Ovary (tissue), 7 donors: ENCODE measurements around a stretch of chr18.

GRCh38 chr18:75269738-75270142, 59.1 kb downstream of the TSHZ1 start:
- PRO-cap, 7 experiments: no peak in any of the 7 experiments
- RAMPAGE, long total RNA, 2 experiments: no peak in any of the 2 experiments

- PRO-cap, 7 experiments: no peak in any of the 7 experiments
- RAMPAGE, long total RNA, 2 experiments: no peak in any of the 2 experiments
These were observed 120.8 kb upstream of the SMIM21 start for GRCh38 chr18:75548271-75548783.

GRCh38 chr18:75638281-75639305, 211.1 kb upstream of the SMIM21 start:
- PRO-cap, 7 experiments: peak in 3 of 7 experiments; most common plus-strand start chr18:75638890 (in 3); most common minus-strand start chr18:75638688 (in 1)
- RAMPAGE, long total RNA, 2 experiments: no peak in any of the 2 experiments

DNA sequence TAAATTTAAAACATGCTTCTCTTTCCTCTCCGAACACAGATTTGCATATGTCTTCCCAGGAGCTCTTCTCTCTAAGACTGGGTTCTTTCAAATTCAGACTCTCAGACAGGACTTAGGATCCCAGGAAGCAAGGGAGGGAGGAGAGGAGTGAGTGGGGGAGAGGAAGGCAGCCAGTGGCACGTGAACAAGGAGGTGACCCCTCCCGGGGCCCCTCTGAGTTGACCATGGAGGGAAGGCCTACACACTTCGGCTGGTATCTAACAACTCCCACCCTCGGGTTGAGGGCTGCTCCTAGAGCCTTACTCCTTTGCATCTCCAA, 344.3 kb downstream of the ZNF516 start:
- PRO-cap, 7 experiments: no peak in any of the 7 experiments
- RAMPAGE, long total RNA, 2 experiments: no peak in any of the 2 experiments

DNA sequence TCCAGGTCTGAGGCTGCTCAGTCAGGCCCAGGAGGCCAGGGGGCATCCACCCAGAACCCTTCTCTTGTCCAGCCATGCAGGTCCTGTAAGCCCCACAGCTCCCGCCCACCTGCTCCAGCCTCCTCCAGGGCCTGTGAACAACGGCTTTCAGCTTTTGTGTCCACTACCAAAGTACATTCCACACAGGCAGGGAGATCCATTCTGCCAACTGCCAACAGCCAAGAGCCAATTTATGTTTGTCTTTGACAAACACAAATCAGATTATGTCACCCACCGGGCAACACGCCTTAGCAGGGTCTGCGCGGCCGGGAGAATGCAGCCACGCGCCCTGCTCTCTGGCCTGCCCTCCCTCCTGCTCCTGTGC, 146.7 kb downstream of the ZNF516 start:
- PRO-cap, 7 experiments: no peak in any of the 7 experiments
- RAMPAGE, long total RNA, 2 experiments: no peak in any of the 2 experiments

GRCh38 chr18:76404441-76405196, 90.4 kb downstream of the ZNF516 start:
- PRO-cap, 7 experiments: no peak in any of the 7 experiments
- RAMPAGE, long total RNA, 2 experiments: no peak in any of the 2 experiments

GRCh38 chr18:76447156-76448107, 47.6 kb downstream of the ZNF516 start:
- PRO-cap, 7 experiments: peak in 1 of 7 experiments; most common plus-strand start chr18:76447571 (in 1); most common minus-strand start chr18:76447461 (in 1)
- RAMPAGE, long total RNA, 2 experiments: no peak in any of the 2 experiments

DNA sequence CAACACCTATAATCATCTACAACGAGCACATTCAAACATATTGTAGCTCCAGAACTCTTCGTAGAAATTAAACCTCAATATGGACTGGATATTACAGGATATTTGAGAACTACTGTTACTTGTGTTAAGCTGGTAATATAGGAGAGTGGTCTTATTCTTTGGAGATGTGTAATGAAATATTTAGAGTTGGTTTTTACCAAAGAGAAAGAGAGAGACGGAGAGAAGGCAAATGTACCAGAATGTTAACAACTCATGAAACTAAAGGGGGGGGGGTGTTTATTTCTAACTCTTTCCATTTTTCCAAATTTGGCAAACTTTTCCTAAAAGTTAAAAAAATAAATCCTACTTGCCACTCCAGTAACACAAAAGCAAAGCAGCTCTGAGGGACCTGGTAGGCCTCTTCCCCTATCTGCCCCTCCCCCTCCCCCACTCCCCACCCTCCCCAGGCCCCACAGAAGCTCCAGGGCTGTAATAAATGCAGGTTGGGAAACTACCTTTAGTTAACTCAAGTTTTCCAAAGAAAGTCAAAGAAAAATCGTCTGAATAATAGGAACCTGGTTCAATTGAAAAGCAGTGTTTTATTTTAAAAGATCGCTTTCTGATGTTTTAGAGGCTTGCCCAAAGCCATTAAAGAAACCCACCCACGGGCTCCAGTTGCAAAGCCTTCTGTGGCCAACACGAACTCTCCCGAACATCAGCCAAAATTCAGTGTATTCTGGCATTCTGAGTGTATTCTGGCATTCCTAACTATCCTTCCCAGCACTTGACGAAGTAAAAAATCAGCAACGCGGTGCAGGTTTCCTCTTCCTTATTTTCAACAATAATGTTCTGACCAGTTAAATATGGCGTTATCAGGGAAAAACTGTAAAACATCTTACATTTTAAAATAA, 44.9 kb downstream of the ZNF516 start:
- PRO-cap, 7 experiments: peak in 4 of 7 experiments; most common plus-strand start position 740 of the sequence (in 4); most common minus-strand start position 686 of the sequence (in 2)
- RAMPAGE, long total RNA, 2 experiments: no peak in any of the 2 experiments

- PRO-cap, 7 experiments: peak in 7 of 7 experiments; most common plus-strand start chr18:76451047 (in 6); most common minus-strand start chr18:76451294 (in 6)
- RAMPAGE, long total RNA, 2 experiments: no peak in any of the 2 experiments
These were observed 43.9 kb downstream of the ZNF516 start for GRCh38 chr18:76450812-76451782.

- PRO-cap, 7 experiments: no peak in any of the 7 experiments
- RAMPAGE, long total RNA, 2 experiments: no peak in any of the 2 experiments
These were observed 4.9 kb upstream of the ZNF516 start for GRCh38 chr18:76499908-76500365.

- PRO-cap, 7 experiments: peak in 2 of 7 experiments; most common plus-strand start chr18:76503749 (in 1); most common minus-strand start chr18:76503737 (in 1)
- RAMPAGE, long total RNA, 2 experiments: no peak in any of the 2 experiments
These were observed 8.4 kb upstream of the ZNF516 start for GRCh38 chr18:76503417-76503967.

- PRO-cap, 7 experiments: peak in 2 of 7 experiments; most common minus-strand start chr18:76611215 (in 2)
- RAMPAGE, long total RNA, 2 experiments: no peak in any of the 2 experiments
These were observed 115.9 kb upstream of the ZNF516 start for GRCh38 chr18:76610763-76611501.

- PRO-cap, 7 experiments: peak in 5 of 7 experiments; most common plus-strand start chr18:76621361 (in 4); most common minus-strand start chr18:76621288 (in 4)
- RAMPAGE, long total RNA, 2 experiments: start-site peak on the plus strand in 1 of 2 experiments, at chr18:76622003-76622293 at its widest, 12 reads per replicate
These were observed 126.5 kb upstream of the ZNF516 start for GRCh38 chr18:76621116-76622338.

GRCh38 chr18:76932413-76932811, 110.1 kb downstream of the ZNF236 start:
- PRO-cap, 7 experiments: no peak in any of the 7 experiments
- RAMPAGE, long total RNA, 2 experiments: no peak in any of the 2 experiments

DNA sequence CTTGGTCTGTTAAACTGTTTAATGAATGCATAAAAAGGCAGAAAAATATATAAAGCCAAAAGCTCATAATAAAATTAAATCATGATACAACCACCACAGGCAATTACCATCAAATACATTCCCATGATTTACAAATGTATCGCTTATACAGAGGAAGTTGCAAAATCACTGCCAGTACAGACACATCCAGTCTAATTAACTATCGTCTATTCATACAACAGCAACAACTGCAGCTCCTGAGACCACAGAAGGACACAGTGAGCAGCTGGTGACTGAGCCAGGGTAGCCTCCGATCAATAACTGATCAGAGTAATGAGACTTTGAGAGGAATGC, 119.8 kb downstream of the MBP start:
- PRO-cap, 7 experiments: no peak in any of the 7 experiments
- RAMPAGE, long total RNA, 2 experiments: no peak in any of the 2 experiments

GRCh38 chr18:77088745-77089740, 43.5 kb downstream of the MBP start:
- PRO-cap, 7 experiments: no peak in any of the 7 experiments
- RAMPAGE, long total RNA, 2 experiments: no peak in any of the 2 experiments

- PRO-cap, 7 experiments: no peak in any of the 7 experiments
- RAMPAGE, long total RNA, 2 experiments: no peak in any of the 2 experiments
These were observed 8.7 kb downstream of the MBP start for GRCh38 chr18:77123786-77124388.

GRCh38 chr18:77366795-77367338, 117.2 kb downstream of the GALR1 start:
- PRO-cap, 7 experiments: no peak in any of the 7 experiments
- RAMPAGE, long total RNA, 2 experiments: no peak in any of the 2 experiments

DNA sequence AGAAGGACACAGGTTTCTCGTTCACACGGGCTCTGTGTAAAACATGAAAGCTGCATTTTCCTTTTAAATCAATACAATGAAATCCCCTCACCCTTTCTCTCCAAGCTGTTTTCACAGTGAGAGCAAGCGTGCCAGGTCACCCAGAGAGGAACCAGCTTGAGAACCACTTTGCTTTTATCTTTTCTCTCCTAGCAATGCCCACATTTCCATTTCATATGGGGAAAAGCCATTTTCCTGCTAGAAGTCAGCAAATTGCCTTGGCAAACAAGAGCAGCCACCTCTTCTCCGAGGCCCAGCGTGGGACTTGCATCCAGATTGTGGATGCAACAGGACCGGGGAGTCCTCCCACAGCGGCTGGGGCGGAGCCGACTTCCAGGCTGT, 483.8 kb upstream of the SALL3 start:
- PRO-cap, 7 experiments: peak in 1 of 7 experiments; most common minus-strand start position 142 of the sequence (in 1)
- RAMPAGE, long total RNA, 2 experiments: no peak in any of the 2 experiments

DNA sequence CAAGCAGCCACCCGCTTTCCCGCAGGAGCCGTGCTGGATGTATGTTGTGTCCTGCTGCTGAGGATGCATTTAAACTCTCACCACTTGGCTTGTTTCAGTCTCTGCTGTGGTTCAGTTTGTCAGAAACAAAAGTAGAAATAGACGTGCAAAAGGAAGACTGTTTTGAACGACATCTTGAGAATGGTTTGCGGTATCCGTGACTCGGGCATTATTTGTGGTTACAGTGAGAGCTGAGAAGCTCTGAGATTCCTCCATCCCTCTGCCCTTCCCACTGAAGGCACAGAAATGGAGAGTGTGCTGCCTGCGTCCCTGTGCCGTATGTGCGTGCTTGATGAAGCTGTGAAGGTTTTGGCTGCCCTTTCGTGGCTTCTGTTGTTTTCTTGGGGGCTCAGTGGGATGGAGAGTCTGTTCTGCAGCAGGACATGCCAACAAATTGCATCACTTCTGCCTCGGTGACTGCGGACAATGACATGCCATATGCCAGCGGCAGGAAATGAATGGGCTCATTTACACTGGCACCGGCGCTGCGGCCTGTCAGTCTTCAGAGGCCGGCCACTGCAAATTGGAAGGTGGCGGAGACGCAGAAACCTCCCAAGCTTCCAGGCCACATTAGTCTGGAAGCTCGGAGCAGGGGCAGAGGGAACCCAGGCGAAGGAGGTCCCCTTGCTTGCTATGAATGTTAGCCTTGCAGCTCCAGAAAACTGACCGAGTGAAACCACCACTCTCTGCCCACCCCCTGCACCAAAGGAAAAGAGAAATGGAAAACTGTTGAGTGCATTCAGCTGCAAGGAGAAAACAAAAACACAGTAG, 417.6 kb upstream of the SALL3 start:
- PRO-cap, 7 experiments: no peak in any of the 7 experiments
- RAMPAGE, long total RNA, 2 experiments: no peak in any of the 2 experiments